Smooth muscle cell (in vitro differentiated cells): ENCODE results near the gene SEC61B.

GRCh38 chr9:96618240-96619029 lies 1.2 kb downstream of the CDC14B start:
- RAMPAGE, long total RNA, result no peak

GRCh38 chr9:96796686-96797308 lies 18.9 kb upstream of the ZNF510 start:
- RAMPAGE, long total RNA, result no peak

DNA sequence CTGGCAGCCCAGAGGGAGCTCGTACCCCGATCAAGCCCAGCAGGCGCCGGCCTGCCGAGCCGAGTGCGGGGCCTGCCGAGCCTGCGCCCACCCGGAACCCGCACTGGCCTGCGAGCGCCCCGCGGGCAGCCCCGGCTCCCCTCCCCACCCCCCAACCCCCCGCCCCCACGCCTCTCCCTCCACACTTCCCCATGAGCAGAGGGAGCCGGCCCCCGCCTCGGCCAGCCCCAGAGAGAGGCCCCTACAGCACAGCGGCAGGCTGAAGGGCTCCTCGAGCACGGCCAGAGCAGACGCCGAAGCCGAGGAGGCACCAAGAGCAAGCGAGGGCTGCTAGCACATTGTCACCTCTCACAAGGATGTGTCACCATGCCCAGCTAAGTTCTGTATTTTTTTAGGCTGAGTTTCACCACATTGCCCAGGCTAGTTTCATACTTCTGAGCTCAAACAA lies 36.1 kb upstream of the CCDC180 start:
- RAMPAGE, long total RNA, result no peak

DNA sequence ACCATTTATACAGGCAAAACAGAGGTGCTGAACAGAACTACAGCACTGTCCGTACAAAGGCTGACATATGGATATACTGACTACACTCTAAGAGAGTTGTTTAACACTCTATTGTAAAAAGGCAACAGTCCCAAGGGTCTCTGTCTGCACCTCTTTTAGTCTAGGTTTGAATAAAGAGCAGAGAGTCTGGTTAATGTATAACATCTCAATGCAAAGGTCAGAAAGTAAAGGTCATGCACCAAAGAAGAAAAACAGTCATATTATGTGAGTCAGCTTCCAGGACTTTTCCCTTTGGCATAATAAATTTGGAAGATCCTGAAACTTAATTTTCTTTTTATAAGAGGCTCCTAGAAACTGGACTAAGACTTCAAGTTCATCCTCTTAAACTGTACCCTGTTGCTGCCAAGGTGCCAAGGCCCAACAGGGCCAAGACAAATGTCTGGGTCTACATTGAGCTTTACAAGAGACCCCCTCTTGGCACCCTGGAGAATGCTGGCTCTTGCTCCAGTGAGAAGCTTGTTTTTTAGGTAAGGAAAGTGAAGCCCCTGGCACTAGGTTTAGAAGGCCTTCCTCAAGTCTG lies 29.5 kb upstream of the TDRD7 start:
- RAMPAGE, long total RNA, result no peak

DNA sequence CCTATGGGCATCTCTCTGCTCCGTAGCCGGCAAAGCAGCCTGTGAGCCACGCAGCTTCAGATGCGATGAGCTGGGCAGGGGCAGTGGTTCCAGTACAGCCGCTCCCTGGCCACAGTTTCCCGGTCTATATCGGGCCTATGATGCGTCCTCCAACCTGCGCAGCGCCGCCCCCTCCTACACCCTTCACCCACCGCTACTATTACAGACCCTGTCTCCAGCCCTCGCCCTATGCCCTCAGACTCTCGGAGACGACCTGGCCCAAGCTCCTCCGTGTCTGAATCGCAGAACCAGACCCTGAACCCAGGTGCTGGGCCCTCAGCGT lies 1.3 kb downstream of the TMOD1 start:
- RAMPAGE, long total RNA, result no peak

- RAMPAGE, long total RNA, result no peak
Observed at GRCh38 chr9:97576931-97577457, 56.2 kb downstream of the TSTD2 start.

GRCh38 chr9:97737350-97738027 lies 40.3 kb upstream of the XPA start:
- RAMPAGE, long total RNA, result no peak

- RAMPAGE, long total RNA, result no peak
Observed at GRCh38 chr9:97904697-97905146, 17.6 kb downstream of the TRMO start.

DNA sequence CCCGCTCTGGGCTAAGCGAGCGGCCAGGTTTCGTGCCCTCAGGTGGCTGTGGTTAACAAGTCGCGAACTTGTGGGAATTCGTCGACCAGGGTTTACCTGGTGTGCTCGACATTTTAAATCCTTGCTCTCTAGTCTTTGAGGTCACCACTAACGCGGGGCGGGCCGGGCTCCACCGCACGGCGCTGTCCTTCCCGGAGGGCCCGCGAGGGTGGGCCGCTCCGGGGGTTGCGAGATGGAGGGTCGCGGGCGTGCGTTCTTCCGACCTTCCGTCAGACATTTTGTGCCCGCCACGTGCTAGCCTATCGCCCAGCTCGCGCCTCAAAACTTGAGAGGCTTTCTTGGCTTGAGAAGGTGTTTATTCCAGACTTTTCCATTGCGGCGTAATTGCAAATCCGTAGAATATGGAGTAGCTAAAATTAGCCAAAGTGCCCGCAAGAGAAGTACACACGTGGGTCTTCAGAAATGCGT lies 2.1 kb downstream of the ANP32B start:
- RAMPAGE, long total RNA, result no peak

DNA sequence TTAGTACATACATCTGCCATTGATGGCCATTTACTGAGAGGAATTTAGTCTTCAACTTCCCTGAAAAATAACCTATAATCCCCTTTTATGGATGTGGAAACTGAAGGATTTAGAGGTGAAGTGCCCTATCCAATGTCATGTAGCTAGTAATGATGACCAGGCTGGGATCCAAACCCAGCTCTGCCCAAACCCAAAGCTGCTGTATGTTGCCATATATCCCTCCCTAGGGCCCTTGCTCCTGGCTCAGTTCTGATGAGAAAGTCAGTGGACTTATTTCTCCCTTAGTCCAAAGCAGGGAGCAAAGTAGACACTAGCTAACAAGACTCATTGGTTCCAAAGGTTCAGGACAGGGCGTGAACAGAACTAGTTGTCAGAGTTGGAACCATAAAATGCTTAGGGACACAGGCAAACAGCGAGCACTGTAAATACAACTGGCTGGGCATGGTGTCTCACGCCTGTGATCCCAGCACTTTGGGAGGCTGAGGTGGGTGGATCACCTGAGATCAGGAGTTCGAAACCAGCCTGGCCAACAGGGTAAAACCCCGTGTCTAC lies 36.6 kb downstream of the ANP32B start:
- RAMPAGE, long total RNA, result no peak

GRCh38 chr9:98121055-98121636 lies 2.1 kb upstream of the TRIM14 start:
- RAMPAGE, long total RNA, result no peak

- RAMPAGE, long total RNA, result no peak
Observed at GRCh38 chr9:98867602-98868088, 60.2 kb downstream of the GALNT12 start.

GRCh38 chr9:99039529-99040170 lies 65.3 kb upstream of the TGFBR1 start:
- RAMPAGE, long total RNA, result no peak

GRCh38 chr9:99091564-99091768 lies 13.4 kb upstream of the TGFBR1 start:
- RAMPAGE, long total RNA, result no peak

DNA sequence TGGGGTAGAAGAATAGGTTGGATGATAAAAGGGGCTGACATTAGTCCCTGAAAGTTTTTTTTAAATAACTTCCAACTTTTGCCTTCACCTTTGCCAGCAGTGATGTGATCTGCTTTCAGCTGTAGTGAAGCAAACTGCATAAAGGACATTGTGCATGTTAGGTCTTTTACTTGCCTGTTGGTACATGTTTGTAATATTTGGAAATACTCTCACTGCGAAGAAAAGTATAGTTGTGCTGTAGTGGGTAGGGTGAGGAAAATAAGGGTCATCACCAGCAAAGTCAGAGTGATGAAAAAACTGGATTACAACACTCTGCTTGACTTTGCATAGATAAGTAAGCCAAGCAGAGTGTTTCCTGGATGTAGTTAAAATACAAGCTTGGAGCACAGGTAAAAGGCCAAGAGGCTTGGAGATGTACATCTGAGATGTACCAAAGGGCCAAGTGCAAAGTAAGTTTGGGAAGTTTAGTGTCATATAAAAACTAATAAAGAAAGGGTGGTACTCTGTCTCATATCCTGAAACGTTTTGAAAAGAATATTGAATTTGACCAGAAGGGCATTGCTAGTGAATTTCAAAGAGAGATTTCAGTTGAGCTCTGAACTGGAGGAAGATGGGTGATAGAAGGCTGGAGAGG lies 16.7 kb downstream of the TGFBR1 start:
- RAMPAGE, long total RNA, result no peak

- RAMPAGE, long total RNA, result start-site peak on the plus strand at chr9:99222276-99222616, 1,581 and 1,588 reads in 2 replicates
Observed at GRCh38 chr9:99222124-99223020, at the start of gene SEC61B. TSS of gene SEC61B (plus strand) at chr9:99222282.

DNA sequence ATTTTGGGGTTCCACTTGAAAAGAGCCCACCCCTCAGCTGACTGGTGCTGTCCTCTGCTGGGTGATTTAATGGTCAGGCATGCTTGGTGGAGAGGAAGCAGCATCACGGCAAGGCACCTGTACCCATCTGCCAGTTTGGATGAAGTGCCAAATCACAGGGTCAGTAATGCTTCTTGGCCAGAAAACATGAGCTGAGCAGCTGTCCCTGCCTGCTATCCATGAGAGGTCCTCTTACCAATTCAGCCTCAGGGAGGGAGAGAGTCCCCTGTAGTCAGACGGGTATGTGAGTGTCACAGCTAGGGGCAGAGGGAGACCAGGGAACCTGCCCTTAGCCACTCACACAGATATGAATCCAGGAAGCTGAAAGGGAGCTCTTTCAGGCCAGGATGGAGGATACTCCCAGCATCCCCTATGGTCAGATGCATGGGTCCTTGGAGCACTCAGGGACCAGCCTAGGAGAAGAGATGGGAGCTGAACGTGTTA lies 138.0 kb downstream of the SEC61B start:
- RAMPAGE, long total RNA, result no peak

DNA sequence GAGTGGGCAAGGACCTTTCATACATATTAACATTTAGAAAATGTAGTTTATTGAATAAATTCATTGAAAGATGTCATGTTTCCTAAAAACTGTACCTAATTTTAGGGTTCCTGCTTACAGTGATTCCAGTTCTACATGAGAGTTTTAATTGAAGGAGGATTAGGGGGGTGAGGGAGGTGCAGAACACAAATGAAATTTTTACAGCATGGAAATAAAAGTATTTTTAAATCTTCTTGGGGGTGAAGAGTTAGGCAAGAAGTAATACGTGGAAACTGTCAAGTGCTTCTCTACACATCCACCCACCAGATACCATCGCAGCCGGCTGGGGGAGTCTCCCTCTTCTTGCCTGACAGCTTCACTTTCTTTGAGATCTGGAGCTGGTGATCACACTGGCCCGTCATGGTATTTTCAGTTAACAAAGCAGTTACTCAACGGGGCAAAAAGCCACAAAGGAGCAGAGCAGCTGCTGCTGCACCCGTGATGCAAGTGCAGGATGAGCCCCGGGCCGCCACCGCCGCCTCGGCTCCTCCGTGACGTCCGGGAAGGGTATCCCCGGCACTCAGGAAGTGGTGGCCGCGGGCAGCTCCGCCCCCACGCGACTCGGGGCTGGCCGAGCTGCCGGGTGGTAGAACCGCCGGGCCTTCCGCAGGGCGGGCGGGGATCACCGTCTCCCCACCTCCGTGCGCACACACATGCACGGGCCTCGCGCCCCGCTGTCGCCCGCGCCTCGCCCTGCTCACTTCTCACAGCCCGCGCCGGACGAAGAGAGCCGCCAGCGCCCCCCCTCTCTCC lies 2.5 kb upstream of the NR4A3 start:
- RAMPAGE, long total RNA, result start-site peak on the minus strand centred at position 504 of the sequence, 54 bp wide, 11 and 7 reads in 2 replicates

DNA sequence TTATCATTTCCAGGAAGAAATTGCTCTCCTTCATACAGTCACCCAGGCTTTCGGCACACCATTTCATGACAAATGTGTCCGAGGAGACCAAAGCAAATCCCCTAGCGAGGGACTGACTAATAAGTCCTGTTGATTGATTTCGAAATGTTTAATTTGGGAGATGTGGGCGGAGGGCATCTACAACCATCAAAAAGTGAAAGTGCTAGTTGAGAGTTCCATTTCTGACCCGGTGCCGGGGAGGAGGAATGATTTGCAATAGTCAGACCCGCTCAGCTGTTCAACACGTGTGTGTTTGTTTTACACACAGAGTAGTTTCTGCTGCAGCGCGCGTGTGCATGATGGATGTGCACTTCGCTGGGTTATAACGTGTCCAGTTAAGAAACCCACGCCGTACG lies 908 bp upstream of the NR4A3 start:
- RAMPAGE, long total RNA, result no peak

GRCh38 chr9:99867922-99868341 lies 38.5 kb upstream of the STX17 start:
- RAMPAGE, long total RNA, result no peak